ENCODE results near the genes OR51A7, OR51G1, HBD, UBQLN3, OR52E5 and ARFIP2.

GRCh38 chr11:3946276-3947030 is 91.0 kb downstream of the STIM1 start:
- RRBS, 2 experiments = no CpG with 5 or more reads among the region's 3 CpGs

- RRBS, 2 experiments = no CpG with 5 or more reads among the region's 25 CpGs
Observed at GRCh38 chr11:3989219-3989658, 105.4 kb upstream of the RRM1 start.

DNA sequence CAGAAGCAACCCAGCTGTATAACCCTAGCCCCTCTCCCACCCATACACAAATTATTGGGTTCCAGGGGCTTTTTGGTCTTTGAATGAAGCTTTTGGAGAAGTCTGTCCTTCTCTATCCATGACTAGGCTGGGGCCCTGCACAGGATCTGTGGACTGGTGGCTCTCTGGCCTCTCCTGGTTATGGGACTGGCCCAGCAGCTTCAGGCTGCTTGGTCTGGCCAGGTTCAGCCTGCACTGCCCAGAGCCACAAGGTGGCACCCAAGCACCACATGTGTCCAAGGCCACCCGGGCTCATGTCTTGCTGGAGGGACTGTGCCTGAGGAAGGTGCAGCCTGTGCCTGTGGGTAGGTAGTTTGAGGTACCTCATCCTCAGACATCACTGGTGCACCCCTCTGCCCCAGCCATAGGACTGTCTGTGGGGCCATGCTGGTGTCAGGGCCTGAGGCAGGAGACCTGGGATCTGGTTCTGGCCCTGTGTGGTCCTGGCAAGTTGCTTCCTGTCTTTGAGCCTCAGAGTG is 87.5 kb downstream of the RRM1 start:
- RRBS, 2 experiments = no CpG with 5 or more reads among the region's 1 CpG

DNA sequence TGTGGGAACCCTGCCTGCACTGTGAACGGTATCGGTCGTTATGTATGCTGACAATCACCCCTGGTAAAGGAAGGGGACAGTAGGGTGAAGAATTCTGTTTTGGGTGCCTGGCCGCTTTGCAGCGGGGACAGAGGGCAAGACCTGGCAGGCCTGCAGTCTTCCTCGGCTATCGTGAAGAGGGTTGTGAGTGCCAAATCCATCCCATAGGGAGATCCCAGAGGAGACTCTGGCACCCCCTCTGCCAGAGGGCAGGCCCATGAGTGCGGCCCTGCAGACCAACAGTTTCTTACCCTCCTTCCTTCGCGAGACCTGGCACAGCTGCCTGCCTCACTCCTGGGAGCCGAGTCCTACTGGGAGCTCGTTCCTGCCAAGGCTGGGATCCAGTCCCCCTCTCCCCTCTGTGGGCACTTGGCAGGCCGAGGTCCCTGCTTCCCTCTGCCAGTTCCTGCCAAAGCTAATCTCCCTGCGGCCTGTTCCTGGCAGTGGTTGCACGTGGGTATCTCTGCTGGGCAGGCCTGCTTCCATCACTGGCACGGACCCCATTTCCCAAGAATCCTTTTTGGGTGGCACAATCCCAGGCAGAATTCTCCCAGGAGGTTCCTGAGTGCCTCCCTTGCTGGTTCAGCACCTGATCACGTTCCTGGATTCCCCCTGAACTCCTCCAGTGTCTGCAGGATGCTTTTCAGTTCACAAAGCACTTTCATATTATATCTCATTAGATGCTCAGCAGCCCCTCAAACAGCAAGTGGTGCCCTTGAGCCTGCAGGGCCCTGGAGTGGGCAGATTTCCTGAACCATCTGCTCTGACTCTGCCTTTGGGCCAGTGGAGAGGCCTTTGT is 96.4 kb downstream of the RRM1 start:
- RRBS, 2 experiments = no CpG with 5 or more reads among the region's 17 CpGs

DNA sequence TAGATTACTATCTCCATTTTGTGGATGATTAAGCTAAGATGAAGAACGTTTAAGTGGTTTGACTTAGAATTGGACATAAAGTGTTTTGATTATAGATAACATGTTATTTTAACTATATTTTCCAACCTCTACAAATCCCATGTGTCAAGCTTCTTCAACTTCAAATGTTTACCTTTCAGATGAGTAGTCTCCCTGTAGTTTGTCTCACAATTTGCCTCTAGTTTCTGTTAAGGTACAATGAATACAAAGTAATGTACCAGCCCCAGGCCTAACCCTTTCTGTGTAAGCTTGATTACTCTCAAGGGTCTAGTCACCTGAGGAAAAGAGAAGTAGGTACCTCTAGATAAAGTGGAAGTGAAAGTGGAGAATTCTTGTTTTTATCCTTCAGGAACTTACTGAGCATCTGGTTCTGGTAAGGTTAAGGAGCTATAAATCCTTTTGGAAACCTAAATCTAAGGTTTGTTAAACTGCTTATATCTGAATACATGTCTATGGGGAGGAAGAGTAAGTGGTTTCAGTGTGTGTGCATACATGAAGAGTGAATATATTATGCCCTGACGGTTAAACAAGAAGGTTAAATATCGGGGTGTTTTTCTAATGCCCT is at the start of gene OR51A7:
TSS of gene OR51A7 (plus strand) at position 396 of the 604 bp plus-strand sequence.
- RRBS, 2 experiments = no CpG with 5 or more reads among the region's 3 CpGs

GRCh38 chr11:4924071-4924697 is at the start of gene OR51G1:
TSS of gene OR51G1 (minus strand) at chr11:4924339.
- RRBS, 2 experiments = no CpG with 5 or more reads among the region's 4 CpGs

- RRBS, 2 experiments = no CpG with 5 or more reads among the region's 4 CpGs
Observed at GRCh38 chr11:5129222-5129826, 8.8 kb downstream of the OR52A5 start.

GRCh38 chr11:5234391-5234842 is at the start of gene HBD:
TSS of gene HBD (minus strand) at chr11:5234483.
- RRBS, 2 experiments = no CpG with 5 or more reads among the region's 2 CpGs

- RRBS, 2 experiments = no CpG with 5 or more reads among the region's 13 CpGs
Observed at GRCh38 chr11:5412043-5412583, 9.8 kb upstream of the OR51Q1 start.

- RRBS, 2 experiments = no CpG with 5 or more reads among the region's 1 CpG
Observed at GRCh38 chr11:5488068-5488684, 309 bp upstream of the OR52D1 start.

DNA sequence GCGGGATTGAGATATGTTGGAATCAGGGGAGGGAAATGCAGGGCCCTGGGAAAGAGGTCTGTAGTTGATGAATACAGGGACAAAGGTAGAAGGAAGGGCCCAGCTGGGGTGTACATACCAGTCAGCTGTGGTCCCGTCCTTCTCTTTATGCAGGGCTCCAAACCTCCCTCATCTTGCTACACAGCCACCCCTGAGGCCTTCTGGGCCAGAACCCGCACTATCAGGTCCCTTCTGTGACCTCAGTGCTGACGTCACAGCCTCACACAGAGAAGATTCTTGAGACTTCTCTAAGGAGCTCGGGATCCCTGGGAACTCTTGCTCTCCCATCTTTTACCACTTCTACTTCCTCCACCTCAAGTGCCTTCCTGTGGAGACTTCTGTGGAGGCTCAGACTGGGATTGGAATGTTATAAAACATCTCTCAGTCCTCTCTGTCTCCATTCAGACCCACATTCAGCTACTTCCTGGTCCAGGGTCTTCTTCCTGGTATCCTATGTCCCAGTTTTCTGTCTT is at the start of gene UBQLN3:
TSS of gene UBQLN3 (minus strand) at position 202 of the 512 bp plus-strand sequence.
- RRBS, 2 experiments = no CpG with 5 or more reads among the region's 5 CpGs

DNA sequence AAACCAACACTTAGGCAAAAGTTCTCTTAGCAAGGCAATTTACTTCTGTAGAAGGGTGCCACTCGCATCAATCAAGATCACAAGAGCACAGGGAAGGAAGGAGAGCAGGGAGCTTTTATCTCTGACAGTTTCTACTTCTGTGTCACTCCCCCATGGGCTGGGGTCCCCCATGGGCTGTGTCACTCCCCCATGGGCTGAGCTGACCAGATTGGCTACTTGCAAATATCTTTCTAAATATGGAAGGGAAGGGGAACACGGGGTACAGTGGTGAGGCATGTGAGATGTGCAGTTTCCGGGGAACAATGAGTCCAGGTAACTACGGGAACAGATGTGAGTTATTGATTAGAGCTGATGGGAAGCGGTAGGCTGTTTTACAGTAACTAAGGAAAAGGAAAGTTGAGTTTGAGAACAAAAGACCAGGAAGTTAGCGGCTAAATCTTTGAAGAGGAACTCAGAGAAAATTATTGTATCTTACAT is 479 bp downstream of the OR52N2 start:
- RRBS, 2 experiments = no CpG with 5 or more reads among the region's 6 CpGs

- RRBS, 2 experiments = no CpG with 5 or more reads among the region's 4 CpGs
Observed at GRCh38 chr11:5815636-5816064, 6.9 kb downstream of the OR52N2 start.

DNA sequence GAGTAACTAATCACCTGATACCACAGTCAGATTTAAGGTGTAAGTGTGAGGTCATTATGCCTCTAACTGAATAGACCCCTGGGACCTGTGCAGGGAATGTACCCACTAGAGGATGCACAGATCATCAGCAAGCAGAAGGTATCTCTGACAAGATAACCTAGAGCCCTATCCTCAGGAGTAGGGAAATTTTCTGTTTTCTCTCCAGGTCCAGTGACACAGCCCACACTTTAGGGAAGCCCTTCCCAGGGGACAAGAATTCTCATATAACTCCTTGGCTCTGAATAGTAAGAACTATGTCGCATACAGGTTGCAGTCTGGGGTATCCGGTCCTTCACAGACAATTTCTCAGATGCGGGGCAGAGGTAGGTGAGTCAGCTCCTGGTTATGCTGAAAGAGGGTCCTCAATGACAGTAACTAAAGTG is at the start of gene OR52E5:
TSS of gene OR52E5 (plus strand) at position 300 of the 422 bp plus-strand sequence.
- RRBS, 2 experiments = no CpG with 5 or more reads among the region's 3 CpGs

GRCh38 chr11:6219284-6220085 is 14.1 kb downstream of the C11orf42 start:
- RRBS, 2 experiments = no CpG with 5 or more reads among the region's 6 CpGs

DNA sequence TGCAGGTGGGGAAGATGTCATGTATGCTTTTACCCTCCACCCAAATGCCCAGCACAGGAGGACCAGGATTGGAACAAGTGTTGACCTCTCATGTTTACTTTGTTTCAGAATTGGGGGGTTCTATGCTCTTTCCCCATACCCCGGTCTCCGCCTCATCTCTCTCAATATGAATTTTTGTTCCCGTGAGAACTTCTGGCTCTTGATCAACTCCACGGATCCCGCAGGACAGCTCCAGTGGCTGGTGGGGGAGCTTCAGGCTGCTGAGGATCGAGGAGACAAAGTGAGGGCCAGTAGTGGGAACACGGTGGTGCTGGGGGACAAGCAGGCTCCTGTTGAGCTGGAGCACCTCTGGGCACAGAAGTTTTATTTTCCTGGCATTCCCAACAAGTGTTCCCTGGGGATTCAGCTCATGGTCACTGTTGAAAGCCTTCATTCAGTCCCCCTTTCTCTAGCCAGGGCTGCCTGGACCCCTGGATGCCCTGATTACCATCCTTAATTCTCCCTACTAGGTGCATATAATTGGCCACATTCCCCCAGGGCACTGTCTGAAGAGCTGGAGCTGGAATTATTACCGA is 2.9 kb downstream of the SMPD1 start:
- RRBS, 2 experiments = no CpG with 5 or more reads among the region's 8 CpGs

DNA sequence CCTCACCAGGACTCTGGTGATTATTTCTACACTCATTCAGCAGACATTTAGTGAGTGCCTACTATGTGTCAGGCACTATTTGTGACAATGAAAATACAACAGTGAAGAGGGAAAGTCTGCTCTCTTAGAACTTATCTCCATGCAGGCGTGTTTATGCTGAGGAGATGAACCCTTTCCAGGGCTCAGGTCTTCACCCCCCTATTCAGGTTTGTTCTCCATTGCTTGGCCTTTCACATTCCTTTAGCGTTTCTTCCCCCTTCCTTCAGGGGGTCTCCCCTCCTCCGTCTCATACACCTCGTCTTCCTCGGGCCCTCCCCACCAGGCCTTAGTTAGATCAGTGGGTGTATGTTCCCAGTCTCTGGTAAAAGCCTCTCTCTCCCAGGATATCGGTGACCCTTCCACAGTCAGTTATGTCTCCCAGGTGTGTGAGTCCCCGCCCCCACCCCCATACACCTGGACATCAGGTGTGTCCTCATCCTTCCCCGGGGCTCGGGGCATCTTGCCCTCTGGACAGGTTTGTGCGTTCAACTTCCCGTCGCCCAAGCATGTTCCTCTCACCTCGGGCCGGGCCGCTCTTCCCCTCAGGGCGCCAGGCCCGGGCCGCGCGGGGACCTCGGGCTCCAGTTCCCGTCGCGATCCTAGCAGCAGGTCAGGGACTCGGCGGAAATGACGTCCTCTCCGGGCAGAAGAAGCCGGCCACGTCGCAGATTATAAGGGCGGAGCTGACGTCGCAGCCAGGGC is at the start of gene ARFIP2:
TSS of gene ARFIP2 (minus strand) at position 659 of the 741 bp plus-strand sequence.
- RRBS, 2 experiments = under 1% methylated on average over 21 of the region's 34 CpGs

- RRBS, 2 experiments = no CpG with 5 or more reads among the region's 1 CpG
Observed at GRCh38 chr11:6515404-6515813, 18.3 kb downstream of the DNHD1 start.

All from bronchial epithelial cell (primary cell).